Vermiform appendix (tissue), 1 donor: ENCODE data around the genes ATF4, TMA7B and MRTFA.

GRCh38 chr22:39361032-39361683, 11.4 kb downstream of the SYNGR1 start:
- PRO-cap: no peak

- PRO-cap: no peak
Observed at GRCh38 chr22:39430713-39431253, 26.0 kb upstream of the MGAT3 start.

DNA sequence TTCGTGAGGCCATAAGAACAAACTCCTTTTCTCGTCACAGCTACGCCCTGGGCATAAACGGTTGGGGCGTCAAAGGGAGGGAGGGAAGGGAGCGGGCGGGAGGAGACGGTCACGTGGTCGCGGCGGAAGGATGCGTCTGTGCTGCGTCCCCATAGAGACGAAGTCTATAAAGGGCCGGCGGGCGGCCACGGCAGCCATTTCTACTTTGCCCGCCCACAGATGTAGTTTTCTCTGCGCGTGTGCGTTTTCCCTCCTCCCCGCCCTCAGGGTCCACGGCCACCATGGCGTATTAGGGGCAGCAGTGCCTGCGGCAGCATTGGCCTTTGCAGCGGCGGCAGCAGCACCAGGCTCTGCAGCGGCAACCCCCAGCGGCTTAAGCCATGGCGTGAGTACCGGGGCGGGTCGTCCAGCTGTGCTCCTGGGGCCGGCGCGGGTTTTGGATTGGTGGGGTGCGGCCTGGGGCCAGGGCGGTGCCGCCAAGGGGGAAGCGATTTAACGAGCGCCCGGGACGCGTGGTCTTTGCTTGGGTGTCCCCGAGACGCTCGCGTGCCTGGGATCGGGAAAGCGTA, at the start of gene ATF4:
Gene ATF4 (plus strand): TSS at position 196 of the 569 bp plus-strand sequence.
- PRO-cap: bidirectional peak, plus-strand start at position 198 of the sequence, minus-strand start outside the sequence; unidirectional peak, plus-strand start at position 282 of the sequence

GRCh38 chr22:39911222-39911595, 10.3 kb downstream of the GRAP2 start:
- PRO-cap: no peak

- PRO-cap: unidirectional peak, minus-strand start at chr22:39952542
Observed at GRCh38 chr22:39952296-39952863, 7.8 kb upstream of the TMA7B start.

DNA sequence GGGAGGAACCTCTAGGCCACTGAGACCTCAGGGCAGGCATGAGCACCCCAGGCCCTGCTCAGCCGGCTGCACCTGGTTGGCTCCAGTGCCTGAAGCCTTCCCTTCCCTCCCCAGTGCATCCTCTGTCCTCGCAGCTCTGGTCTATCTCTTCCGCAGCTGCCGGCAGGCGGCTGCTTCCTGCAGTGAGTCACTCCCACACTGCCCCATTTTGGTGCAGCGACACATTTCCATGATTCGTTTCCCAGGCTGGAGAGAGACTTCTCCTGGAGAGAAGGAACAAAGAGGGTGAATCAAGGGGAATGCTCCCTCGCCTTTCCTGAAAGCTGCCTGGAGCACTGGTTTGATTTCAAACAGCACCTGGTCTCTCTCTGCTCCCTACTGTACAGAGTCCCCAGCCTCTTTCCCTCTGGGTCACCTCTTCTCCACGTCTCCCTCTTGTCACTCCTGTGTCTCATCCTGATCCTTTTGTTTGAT, 592 bp upstream of the TMA7B start:
- PRO-cap: no peak

DNA sequence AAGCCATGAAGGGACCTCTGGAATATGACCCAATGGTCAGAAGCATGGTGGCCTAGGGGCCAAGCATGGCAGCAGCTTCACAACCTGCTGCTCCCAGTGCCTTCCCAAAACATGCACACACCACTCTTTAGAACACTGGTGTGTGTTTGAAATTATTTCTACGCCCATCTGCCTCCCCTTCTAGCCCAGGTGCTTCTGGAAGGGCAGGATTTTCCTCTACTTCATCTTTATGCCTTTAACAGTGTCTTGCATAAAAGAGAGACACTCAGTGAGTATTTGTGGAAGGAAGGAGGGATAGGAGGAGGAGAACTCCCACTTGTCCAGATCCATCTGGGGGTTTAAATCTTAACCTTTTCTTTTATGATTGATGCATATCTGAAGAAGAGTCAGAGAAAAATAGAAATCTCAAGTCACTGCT, at the start of gene TMA7B:
Gene TMA7B (plus strand): TSS at position 162 of the 418 bp plus-strand sequence.
- PRO-cap: no peak

GRCh38 chr22:39972267-39973116, 12.3 kb downstream of the TMA7B start:
- PRO-cap: no peak

DNA sequence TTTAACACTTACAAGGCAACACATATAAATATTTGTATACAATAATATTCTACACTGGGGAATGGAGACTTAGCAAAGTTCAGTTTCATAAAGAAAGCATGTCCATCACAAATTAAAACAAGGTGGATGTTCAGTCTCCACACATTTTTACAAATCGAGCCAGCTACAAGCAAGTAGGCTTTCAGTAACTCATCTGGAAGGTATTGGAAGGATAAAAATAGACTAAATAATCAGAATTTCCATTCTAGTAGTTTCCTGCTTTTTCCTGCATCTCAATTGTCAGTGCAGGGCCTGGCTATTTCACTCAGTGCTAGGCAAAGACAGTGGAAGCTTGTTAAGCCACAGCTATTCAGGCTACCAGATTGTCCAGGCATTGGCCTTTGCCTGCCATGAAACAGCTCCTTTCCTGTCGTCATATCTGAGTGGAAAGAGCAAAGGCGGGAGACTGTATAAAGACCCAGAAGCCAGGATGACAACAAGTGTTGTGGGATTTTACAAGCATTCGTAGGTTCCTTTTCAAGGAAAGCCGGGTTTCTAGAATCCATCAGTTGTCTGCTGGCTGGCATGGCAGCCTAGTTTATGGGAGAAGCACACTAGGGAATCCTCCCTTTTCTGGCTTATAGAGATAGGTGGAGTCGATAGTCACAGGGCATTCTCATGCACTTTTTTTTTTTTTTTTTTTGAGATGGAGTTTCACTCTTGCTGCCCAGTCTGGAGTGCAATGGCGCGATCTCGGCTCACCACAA, 2.1 kb upstream of the TNRC6B start:
- PRO-cap: no peak

GRCh38 chr22:40260045-40260452, 82.3 kb downstream of the TNRC6B start:
- PRO-cap: no peak

- PRO-cap: no peak
Observed at GRCh38 chr22:40345454-40345619, 963 bp upstream of the ADSL start.

DNA sequence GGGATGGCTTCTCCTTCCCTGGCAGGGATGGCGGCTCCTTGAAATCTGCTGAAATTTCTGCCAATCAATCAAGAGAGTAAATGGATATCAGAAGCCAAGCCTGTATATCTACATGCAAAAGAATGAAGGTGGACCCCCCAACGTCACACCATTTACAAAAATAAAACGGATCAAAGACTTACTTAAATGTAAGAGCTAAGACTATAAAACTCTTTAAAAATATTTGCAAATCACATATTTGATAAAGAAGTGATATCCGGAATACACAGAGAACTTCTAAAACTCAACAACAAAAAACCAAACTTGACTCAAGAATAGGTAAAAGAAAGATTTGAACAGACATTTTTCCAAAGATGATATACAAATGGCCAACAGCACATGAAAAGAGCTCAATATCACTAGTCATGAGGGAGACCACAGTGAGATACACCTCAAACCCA, 41.5 kb downstream of the SGSM3 start:
- PRO-cap: no peak

DNA sequence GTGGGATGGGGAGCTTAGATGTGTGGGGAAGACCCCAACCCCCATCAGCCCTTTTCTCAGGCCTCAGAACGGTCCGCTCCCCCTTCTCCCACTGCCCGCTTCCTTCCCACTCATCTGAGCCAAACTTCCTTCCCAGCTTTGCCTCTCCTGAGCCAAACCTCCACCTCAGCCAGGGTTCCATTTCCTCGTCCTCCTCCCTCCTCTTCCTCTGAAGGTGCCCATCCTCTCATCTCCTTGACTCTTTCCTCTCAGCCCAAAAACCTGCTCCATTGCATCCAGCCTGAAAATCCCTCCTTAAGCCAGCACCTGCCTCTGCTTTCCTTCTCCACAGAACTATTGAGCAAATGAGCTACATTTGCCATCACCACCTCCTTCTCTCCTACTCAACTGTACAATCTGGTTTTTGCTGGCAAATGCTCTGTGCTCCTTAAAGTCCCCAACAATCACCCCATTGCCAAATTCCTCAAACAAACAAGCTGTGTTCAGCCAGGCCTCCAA, 55.8 kb downstream of the SGSM3 start:
- PRO-cap: no peak

DNA sequence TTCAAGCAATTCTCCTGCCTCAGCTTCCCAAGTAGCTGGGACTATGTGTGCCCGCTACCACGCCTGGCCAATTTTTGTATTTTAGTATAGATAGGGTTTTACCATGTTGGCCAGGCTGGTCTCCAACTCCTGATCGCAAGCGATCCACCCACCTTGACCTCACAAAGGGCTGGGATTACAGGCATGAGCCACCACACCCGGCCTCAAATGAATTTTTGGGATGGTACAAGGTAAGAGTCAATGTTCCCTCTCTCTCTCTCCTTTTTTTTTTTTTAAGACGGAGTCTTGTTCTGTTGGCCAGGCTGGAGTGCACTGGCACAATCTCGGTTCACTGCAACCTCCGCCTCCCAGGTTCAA, 114.9 kb downstream of the MRTFA start:
- PRO-cap: no peak

GRCh38 chr22:40635913-40636881, at the start of gene MRTFA:
MRTFA (minus strand) TSS chr22:40636719.
- PRO-cap: bidirectional peak, plus-strand start at chr22:40636476, minus-strand start at chr22:40636384; bidirectional peak, plus-strand start at chr22:40637031, minus-strand start at chr22:40636676

DNA sequence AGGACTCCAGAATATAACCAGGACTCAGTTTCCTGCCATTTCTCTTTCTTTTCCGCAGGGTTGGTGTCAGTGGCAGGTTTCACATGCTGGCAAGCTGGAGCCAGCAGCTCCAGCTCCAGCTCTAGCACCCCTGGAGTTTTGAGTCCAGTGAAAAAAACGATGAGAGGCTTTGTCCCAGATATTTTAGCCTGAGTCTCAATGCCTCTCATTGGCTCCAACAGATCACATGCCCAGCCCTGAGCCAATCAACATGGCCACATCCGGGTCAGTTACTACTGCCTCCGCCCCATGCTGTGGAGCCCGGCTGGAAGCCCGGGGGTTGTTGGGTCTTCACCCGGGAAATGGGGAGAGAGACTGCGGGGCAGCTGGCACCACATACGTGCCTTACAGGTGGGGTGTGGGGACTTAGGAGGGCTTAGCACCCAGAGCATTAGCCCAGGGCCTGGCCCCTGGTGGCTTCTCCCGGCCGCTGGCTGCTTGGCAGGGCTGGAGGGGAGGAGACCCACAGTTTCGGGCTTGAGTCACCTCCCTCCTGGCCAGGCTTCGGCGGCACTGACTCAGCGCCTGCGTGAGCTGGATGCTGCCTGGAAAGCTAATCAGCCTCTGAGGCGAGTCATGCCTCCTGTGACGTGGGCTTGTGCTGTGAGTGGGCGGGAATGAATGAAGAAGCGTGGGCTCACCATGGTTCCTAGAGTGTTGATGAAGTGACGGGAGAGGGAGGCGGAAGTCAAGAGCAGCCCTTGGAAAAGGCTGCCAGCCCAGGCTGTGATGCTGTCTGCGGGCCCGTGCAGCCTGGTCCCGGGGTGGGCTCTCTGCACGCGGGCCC, 15.3 kb upstream of the MRTFA start:
- PRO-cap: bidirectional peak, plus-strand start at position 333 of the sequence, minus-strand start at position 146 of the sequence; bidirectional peak, plus-strand start at position 692 of the sequence, minus-strand start at position 471 of the sequence

- PRO-cap: no peak
Observed at GRCh38 chr22:40684586-40685235, 5.4 kb downstream of the MCHR1 start.

GRCh38 chr22:41001696-41001992, 50.5 kb downstream of the RBX1 start:
- PRO-cap: no peak

- PRO-cap: no peak
Observed at GRCh38 chr22:41020881-41021454, 69.8 kb downstream of the RBX1 start.

- PRO-cap: no peak
Observed at GRCh38 chr22:41223227-41223797, 17.4 kb downstream of the CHADL start.